HL-60 (cell line): ENCODE measurements around a stretch of chr12.

DNA sequence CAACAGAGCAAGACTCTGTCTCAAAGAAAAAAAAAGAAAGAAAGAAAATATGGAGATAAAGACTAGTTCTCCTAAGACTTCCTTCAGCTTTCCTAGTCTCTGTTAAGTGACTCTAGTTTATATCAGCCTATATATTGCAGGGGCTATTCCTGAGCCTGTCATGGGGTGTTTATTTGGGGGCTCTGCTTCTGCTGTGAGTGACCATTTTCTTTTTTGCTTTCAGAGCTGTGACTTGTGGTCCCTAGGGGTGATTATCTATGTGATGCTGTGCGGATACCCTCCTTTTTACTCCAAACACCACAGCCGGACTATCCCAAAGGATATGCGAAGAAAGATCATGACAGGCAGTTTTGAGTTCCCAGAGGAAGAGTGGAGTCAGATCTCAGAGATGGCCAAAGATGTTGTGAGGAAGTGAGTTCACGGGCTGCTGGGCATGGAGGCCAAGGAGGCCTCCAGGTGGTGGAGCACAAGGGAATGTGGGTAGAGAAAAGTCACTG lies 41.4 kb downstream of the MAPKAPK5 start:
- RRBS: no CpG with 5 or more reads among the region's 4 CpGs

GRCh38 chr12:112158793-112159092 lies 33.4 kb downstream of the TRAFD1 start:
- RRBS: no CpG with 5 or more reads among the region's 5 CpGs

GRCh38 chr12:112275918-112276275 lies 106.3 kb downstream of the HECTD4 start:
- RRBS: no CpG with 5 or more reads among the region's 3 CpGs

- RRBS: no CpG with 5 or more reads among the region's 4 CpGs
These were observed 2.0 kb downstream of the PTPN11 start for GRCh38 chr12:112420669-112421276.

GRCh38 chr12:112839356-112839757 lies 47.8 kb downstream of the RPH3A start:
- RRBS: no CpG with 5 or more reads among the region's 2 CpGs

GRCh38 chr12:112924893-112925507 lies 13.3 kb upstream of the OAS3 start:
- RRBS: no CpG with 5 or more reads among the region's 8 CpGs

DNA sequence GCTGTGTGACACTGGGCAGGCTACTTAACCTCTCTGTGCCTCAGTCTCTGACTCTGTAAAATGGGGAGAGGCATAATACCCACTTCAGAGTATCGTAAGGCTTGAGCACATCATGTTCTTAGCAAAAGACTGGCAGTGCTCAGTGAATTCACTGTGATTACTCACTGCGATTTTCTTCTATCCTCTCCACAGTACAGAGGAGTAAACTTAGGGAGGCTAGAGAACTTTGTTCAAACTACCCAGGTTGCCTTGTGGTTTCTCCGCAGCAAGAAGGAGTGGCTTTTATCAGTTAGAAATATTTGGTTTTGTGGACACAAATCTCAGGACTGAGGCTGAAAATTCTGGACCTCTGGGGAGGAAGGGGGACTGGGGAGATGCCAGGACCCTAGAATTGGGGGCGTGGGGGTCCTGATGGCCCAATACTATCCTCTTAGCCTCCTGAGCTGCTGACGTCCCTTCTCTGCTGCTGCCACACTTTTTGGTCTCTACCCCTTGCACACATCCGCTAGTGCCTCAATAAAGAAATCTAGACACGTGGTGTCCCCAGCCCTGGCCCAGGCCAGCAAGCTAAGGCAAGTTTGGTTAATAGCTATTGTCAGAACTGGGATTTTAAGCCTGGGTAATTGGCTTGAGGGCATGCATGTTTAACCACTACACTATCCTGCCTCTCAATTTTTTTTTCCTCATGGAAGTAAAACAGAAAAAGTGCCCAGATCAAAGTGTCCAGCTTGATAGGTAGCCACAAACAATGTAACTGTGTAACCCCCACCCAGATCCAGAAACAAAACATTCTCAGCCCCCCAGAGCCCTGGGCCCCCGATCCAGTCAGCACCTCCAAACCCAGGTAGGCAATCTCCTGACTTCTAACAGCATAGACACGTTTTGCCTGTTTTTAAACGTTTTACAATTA lies 882 bp downstream of the OAS2 start:
- RRBS: no CpG with 5 or more reads among the region's 10 CpGs

- RRBS: no CpG with 5 or more reads among the region's 23 CpGs
These were observed 5.3 kb downstream of the RASAL1 start for GRCh38 chr12:113130130-113130868.

DNA sequence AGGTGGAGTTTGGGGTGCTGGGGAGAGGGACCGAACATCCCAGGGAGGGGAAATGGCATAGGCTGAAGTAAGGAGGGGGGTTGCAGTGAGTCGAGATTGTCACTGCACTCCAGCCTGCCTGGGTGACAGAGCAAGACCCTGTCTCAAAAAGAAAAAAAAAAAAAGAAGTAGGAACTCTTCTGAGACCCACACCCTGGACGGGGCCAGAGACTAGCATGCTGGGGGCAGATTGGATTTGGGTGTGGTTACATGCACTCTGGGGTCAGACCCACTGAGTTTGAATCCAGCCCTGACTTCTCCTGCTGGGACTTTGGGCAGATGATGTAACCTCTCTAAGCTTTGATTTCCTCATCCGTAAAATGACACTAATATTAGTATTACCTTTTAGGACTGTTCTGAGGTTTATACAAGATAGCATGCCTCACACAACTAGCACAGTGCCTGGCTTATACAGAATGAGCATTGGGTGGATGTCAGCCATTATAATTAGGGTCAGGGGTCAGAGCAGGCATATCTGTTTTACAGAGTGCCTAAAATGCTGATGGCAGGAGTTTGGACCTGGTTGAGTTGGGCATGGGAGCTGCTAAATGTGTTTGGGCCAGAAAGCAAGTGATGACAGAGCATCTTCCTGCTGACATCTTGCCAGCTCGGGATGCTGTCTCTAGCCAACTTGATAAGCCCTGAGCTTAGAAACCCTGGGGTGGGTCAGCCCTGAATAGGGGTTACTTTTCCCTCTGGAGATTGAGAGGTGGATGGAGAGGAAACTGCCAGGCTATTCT lies 15.4 kb downstream of the TPCN1 start:
- RRBS: no CpG with 5 or more reads among the region's 5 CpGs

- RRBS: no CpG with 5 or more reads among the region's 32 CpGs
These were observed 46.5 kb downstream of the SLC8B1 start for GRCh38 chr12:113288167-113289050.

GRCh38 chr12:113295971-113296512 lies 38.9 kb downstream of the SLC8B1 start:
- RRBS: no CpG with 5 or more reads among the region's 22 CpGs

DNA sequence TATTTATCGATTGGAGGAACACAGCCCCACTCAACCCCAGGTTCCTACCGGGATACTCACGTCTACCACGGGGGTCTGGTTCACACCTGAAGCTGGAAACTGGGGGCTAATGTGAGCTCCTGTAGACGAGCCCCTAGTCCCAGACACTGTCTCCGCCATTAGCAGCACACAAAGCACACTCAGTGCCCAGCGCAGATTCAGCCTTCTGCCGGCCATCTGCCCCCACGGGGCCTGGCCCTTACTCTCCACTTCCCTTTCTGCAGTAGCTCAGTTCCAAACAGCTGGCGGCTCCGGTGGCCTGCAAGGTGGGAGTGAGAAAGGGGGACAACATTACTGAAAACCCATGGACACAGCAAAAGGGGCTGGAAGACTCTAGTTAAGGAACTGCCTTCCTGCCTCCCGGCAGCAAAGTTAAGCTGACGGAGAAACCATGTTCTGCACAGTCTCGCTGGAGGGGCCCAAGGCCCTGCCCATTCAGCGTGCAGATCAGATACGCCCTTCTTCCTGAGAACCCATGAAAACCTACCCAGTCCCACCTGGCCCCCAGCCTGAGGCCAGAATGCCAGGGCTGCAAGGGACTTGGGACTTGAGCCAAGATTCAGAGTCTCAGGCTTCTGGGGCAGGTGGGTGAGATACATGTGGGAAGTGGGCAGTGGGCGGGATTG lies 2.1 kb downstream of the SLC8B1 start:
- RRBS: 41% methylated on average over 6 of the region's 17 CpGs

GRCh38 chr12:113389968-113390681 lies 13.6 kb downstream of the SDS start:
- RRBS: no CpG with 5 or more reads among the region's 4 CpGs

GRCh38 chr12:113390682-113391293 lies 12.9 kb downstream of the SDS start:
- RRBS: no CpG with 5 or more reads among the region's 3 CpGs

- RRBS: no CpG with 5 or more reads among the region's 9 CpGs
These were observed 11.8 kb downstream of the SDS start for GRCh38 chr12:113391609-113392524.

DNA sequence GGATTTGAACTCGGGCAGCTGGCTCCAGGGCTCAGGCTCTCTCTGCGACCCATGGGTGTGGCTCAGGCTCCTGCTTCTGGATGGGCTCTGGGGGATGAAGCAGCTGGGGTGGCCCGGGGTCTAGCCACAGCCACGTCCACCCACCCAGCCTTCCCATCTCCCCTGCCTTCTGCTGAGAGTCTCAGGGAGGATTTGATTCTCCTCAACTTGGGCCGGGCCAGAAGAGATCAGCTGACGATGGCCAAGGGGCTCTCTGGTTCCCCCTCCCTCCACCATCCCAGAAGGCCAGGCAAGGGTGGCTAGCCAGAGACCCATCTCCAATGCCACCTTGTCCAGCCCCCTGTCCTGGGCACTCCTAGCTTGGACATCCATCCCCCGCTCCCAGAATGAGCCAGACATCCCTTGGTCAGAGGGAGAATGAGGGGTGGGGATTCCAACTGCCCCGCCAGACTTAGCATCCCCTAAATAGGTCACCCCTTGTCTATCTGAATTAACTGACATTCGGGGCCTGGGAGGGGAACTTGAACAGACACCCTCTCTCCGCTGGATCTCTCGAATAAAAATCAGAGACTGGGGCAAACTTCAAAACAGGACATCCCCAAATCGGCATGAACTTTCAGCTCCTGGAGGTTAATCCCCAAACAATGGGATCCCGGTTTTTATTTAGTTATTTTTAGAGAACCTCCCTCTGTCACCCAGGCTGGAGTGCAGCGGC lies 1.9 kb downstream of the SDS start:
- RRBS: 92% methylated on average over 3 of the region's 14 CpGs

DNA sequence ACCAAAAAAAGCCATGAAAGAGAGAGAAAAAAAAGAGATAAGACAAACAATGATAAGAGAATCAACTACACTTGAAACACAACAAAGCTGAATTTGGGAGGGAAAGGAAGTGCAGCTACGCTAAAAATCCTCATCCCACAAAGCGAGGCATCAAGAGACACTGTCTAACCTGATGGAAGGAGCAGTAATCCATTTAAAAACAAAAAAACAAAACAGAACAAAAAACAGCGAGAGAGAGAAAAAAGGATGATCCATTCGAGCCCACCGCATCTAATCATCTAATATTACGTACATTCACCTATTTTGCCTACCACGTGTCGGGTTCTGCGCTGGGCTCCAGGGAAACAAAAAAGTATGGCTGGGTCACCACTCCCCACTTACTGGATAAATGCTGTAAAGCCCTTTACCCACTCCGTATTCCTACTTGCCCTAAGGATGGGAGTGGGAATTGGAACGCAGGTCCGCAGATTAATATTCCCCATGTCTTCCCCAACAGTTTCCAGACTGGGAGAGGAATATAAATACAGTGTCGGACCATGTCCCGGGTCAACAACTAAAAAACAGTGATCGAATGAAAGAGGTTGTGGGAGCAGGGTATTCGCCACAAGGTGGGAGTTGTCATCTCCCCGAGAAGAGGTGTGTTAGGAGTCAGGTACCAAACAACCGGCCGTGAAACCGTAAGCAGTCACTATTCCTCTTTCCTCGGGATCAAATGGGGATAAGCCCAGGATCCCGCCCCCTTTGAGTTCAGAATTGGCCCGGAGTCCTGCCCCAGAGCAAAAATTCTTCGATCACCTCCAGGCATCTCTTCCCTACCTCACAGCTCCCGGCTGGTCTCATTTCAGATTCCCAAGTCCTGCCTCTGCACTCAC lies 569 bp downstream of the RBM19 start:
- RRBS: 3% methylated on average over 9 of the region's 25 CpGs

- RRBS: no CpG with 5 or more reads among the region's 39 CpGs
These were observed 14.6 kb downstream of the TBX3 start for GRCh38 chr12:114669147-114669913.

- RRBS: no CpG with 5 or more reads among the region's 15 CpGs
These were observed 2.5 kb downstream of the TBX3 start for GRCh38 chr12:114681249-114682011.

- RRBS: no CpG with 5 or more reads among the region's 7 CpGs
These were observed 1.1 kb upstream of the TBX3 start for GRCh38 chr12:114685147-114685396.